Thoracic aorta endothelial cell (primary cell): ENCODE measurements around the gene DBNL.

DNA sequence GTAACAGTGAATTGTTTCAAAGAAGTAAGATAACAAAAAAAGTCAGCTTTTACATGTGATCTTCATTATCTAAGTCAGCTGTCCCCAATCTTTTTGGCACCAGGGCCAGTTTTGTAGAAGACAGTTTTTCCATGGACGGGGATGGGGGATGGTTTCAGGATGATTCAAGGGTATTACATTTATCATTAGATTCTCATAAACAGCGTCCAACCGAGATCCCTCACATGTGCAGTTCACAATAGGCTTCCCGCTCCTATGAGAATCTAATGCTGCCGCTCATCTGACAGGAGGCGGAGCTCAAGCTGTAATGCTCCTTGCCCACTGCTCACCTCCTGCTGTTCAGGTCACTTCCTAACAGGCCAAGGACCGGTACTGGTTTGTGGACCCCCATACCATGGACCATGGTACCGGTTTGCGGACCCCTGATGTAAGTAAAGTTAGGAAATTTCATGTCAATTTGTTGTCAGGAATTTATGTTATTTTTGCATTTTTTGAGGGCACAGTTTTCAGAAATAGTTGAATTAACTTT lies 607.5 kb downstream of the SUGCT start:
- CAGE, long polyA plus RNA = no peak

DNA sequence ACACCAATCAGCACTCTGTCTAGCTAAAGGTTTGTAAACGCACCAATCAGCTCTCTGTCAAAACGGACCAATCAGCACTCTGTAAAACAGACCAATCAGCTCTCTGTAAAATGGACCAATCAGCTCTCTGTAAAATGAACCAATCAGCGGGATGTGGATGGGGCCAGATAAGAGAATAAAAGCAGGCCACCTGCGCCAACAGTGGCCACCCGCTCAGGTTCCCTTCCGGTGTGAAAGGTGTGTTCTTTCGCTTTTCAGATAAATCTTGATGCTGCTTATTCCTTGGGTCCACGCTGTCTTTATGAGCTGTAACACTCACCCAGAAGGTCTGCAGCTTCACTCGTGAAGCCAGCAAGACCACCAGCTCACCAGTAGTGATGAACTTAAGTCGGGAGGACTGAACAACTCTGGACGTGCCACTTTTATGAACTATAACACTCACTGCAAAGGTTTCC lies 763.0 kb downstream of the SUGCT start:
- CAGE, long polyA plus RNA = no peak

DNA sequence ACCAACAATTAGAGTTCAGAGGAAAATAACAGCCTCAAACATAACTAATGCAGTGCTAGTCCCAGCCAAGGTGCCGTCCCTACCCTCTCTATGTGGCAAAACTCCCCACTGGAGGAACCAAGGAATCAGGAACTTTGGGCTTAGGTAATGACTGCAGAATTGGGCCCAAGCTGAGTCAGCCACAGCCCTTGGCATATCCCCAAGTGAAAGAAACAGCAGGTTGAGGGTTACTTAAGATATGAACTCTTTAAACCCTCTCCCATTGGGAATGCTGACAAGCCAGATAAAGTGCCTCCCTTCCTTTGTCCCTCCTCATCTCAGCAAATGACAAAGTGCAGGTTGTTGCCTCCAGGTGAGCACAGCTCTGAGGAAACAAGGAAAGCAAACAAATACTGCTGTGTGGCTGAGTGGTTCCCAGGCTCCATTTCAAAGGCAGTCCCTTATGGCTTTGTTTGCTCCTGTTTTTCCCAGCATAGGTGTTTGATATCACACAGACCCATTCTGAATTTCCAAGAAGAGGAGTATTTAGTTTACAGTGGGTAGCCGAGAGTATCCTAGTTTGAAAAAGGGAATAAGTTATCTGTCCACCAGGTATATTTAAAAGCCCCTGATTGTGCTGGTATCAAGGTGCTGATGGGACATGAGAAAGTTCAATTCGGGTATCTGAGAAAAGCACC lies 643.5 kb downstream of the INHBA start:
- CAGE, long polyA plus RNA = no peak

DNA sequence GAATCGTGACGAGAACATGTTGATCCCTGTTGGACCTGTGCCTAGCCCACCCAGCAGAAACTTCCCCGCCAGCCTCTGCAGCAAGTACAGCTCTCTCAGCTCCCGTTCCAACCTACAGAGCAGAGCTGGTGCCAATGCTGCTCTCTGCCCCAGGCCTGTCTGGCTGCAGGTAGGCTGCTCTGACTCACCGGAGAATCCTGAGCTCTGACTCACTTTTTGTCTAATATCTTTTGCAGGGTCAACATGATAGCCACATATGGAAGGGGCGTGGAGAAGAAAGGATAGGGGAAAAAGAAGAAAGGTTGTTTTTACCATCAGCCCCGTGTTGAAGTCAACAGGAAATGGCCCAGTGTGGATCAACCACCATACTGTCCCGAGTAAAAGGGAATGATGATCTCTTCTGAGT lies 595.3 kb downstream of the INHBA start:
- CAGE, long polyA plus RNA = no peak

DNA sequence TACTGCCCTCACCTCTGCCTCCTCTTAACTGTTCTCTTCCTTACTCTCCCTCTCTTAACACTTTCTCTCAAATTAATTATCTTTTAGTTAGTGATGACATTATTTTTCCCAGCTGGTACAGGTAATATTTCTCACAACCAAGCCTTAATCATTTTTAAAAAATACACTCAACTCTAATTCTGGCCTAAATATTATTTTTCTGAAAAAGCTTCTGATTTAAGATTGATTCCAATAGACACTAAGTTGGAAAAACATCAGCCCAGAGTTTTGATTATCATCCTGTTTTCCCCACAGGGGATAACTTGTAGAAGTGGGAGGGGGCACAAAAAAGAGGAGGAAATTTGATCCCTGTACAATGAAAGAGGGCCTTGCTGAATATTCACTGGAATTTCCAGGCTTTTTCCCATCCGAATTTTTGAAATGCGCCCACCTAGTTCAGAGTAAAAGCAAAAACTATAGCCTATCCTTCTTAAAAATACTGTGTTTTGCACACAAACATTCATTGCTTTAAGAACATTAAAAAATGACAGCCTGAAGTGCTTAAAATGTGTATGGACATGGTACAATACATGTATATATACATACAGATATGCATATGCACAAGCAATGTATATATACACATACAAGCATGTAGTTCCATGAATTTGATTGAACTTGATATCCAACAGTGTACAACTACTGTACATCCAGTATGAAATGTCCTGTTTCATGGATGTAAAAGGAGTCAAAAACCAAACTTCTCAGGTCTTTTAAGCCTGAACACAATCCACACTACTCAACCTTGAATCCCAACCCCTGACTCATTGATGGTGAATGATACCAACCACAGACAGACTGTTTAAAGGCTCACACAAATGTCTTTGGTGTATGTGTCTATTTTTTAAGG lies 15.0 kb downstream of the INHBA start:
- CAGE, long polyA plus RNA = no peak

DNA sequence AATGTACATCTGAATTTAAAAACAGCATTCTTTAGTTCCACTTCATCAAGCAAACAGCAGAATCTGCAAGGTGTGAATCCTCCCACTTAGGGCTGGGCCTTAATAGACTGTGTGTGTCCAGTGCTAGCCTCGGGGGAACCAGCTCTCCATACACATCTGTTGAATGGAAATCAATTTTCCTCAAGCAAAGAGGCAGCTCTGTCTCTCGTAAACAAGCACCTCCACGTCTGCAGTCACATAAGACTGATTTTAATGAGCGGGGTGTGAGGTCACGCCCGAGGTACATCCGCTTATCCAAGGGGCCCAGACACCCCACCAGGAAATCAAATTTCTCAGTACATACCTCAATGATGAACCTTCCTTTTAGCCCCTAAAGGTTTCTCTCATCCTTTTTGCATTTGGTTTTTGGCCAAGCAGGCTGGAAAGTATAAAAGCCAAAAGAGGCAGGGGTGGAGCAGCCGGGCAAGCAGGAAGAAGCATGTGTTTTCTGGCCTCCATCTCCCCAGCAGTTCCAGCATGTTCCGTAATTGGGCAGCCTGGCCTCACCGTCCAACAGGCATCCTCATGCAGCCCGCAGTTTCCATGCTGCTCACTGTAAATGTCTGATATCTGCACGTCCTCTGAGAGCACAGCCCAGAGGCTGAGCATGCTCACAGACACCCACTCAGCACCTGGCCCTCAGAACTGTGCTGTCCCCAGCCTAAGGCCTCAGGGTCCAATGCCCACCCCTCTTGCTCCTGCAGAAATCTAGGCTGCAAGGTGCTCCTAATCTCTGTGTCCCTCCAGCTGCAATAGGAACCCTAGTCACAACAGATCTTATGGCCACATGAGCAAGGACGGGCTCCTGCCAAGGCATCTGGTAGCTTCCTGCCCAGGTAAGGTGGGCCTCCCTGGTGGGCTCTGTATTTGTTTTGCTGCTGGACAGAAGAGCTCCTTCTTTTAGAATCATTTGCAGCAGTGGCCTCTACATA lies 131.1 kb downstream of the GLI3 start:
- CAGE, long polyA plus RNA = no peak

- CAGE, long polyA plus RNA = no peak
Measured at GRCh38 chr7:42198309-42198640, 38.7 kb downstream of the GLI3 start.

GRCh38 chr7:43059344-43059671 lies 53.1 kb upstream of the HECW1 start:
- CAGE, long polyA plus RNA = no peak

DNA sequence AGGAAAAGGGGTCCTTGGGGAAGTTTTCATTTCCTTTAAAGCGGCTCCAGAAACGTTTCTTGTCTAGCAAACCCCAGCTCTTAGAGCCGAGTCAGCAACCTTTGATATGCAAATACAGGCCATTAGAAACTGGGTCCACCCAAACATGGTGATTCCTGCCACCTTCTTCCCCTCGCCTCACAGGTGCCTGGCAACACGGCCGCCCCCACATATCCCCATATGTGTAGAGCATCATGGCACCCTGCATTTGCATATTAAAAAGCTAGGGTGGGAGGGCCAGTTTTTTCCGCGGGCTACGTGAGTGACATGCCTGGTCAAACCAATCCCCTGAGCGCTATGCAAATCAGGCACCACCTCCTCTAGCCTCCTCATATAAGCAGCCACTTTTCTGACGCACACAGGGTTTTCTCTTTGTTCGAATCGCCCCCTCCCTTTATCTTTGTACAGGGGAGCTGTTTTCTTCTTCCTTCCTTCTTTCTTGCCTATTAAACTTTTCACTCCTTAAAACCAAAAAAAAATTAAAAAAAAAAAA lies 60.0 kb downstream of the COA1 start:
- CAGE, long polyA plus RNA = no peak

DNA sequence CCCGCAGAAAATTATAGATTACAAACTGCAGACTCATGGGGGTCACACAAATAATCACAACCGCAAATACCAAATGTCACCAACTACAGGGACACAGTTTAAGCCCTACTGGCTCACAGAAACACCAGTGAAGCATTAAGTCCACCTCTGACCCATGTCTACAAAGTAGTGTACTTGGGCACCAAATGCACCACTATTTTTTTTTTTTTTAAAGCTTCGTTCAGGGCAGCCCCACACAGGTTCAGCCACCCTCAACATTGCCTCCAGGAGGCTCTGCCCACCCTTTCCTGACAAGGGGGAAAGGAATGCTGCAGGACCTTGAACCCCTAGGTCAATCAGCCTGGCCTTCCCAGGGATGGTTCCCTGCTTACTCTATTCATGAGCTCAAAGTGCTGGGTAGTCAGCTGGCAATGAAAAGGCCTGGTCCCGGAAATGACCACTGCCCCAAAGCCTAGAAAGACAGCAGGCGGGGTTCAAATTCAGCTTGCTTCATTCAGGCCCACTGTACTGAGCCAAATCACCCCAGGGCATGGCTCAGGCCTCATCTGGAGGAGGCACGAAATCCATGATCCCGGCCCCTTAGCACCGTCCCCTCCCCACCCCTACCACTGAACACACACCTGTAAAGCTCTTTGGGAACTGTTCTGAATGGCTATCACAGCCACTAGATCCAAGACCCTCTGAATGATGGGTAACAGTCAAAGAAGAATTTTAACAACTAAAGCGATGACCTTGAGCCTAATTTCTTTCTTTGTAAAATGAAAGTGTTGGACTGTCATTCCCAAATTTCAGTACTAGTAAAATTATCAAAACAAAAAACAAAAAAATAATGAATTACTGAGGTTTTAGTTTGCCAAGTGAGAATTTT lies 1.2 kb downstream of the URGCP start:
- CAGE, long polyA plus RNA = no peak

DNA sequence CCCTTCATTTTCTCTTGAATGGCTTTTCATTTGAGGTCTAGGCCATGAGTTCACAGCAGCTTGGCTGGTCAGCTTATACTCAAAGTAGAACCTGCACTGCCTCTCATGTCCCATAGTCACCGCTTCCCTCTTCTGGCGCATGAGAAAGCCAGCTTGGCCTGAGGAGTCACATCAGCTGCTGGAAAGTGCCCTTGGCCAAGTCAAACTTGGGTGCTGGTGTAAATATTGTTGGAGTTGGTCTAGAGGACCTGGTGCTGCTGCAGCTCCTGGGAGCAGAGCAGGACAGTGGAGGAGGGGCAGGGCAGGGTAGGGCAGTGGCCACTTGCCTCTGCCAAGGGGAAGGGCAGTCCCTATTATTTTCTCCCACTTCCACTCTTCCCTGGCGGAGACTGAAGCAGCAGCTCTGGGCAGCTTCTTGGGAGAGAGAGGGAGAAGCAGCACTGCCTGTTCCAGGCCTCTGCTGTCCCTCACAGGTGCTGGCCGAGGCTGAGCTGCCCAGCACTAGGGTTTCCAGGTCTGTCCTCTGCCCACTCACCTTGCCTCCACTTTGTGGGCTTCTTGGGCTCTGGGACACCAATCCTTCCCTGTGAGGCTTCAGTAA lies 12.8 kb downstream of the UBE2D4 start:
- CAGE, long polyA plus RNA = no peak

DNA sequence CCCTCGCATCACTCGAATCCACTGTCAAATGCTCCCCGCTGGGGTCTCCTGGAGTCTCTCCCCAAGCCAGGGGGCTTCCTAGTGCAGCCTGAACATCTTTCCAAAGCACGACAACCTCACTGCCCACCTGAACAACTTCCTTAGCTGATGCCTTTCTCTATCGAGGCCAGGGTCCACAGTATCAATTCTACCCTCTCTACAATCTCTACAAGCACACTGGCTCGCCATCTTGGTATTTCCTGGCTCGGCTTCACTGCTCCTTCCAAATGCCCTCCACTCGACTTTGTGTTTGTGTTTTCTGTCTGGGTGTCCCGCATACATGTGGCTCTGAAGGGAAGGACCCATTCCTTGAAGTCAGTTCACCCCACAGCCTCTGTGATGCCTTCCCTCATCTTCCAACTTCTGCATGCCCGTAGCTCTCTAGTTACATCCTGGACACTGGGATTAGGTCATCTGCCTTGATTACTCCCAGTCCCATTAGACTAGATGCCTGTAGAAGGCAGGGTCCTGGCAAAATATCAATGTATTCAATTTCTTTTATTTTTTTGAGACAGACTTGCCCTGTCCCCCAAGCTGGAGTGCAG lies 8.3 kb downstream of the SPDYE1 start:
- CAGE, long polyA plus RNA = no peak

DNA sequence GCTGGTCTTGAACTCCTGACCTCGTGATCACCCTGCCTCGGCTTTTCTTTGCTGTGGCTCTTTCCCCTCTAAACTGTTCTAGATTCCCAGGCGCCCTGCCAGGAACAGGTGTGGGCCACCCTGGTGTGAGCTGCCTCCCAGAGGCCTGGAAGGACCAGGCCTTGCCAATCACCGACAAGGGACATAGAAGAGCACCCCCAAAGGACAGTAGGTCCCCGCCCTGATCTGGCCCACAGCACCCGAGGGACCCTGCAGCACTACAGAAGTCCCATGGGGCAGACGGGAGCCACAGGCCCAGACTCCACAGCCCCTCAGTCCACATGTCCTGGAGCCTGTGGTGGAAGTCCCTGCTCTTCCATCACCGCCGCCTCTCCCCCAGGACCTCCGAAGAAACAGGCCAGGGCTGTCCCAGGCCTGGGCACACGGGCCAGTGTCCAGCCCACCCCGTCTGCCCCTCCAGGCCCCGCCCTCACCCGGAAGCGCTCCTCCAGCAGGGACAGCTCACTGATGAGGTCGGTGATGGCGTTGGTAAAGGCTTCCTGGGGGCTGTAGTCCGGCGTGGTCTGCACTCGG lies 16.5 kb downstream of the SPDYE1 start:
- CAGE, long polyA plus RNA = no peak

- CAGE, long polyA plus RNA = no peak
Measured at GRCh38 chr7:44044332-44044834, at the start of gene DBNL. DBNL (plus strand) TSS chr7:44044702.

- CAGE, long polyA plus RNA = no peak
Measured at GRCh38 chr7:44059925-44060428, 5.4 kb downstream of the PGAM2 start.

- CAGE, long polyA plus RNA = no peak
Measured at GRCh38 chr7:44068611-44069431, 3.5 kb upstream of the PGAM2 start.

- CAGE, long polyA plus RNA = no peak
Measured at GRCh38 chr7:44073370-44074406, 8.3 kb upstream of the PGAM2 start.

DNA sequence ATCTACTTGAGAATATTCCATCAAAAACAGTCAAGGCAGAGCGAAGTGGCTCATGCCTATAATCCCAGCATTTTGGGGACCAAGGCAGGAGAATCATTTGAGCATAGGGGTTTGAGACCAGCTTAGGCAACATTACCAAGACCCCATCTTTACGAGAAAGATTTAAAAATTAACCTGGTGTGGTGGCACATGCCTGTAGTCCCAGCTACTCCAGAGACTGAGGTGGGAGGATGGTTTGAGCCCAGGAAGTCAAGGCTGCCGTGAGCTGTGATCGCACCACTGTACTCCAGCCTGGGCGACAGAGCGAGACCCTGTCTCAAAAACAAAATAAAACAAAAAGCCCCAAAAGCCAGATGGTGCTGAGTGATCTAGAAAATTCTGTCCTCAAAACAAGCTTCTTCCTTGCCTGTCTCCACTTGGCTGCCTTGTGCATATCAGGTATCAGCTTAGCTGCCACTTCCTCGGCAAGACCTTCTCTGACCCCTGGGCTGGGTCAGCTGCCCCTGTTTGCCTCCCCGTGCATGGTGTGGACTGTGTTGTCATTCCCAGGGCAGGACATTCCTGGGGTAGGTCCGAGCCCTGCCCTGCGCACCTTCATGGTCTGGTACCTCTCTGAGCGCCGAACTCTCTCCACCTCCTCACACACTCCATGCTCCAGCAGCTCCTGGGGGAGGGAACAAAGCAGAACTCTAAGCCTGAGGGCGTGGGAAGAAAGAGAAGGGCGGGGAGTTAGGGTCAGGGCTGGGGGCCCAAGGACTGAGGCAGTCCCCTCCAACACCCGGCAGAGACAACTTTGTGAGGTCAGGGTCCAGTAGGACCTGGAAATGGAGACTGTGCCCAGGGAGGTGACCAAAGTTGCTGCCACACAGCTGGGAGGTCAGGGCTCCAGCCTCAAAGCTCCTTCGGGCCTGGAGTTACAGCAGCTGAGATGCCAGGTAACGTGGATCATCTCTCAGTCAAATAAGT lies 3.9 kb downstream of the POLM start:
- CAGE, long polyA plus RNA = no peak

DNA sequence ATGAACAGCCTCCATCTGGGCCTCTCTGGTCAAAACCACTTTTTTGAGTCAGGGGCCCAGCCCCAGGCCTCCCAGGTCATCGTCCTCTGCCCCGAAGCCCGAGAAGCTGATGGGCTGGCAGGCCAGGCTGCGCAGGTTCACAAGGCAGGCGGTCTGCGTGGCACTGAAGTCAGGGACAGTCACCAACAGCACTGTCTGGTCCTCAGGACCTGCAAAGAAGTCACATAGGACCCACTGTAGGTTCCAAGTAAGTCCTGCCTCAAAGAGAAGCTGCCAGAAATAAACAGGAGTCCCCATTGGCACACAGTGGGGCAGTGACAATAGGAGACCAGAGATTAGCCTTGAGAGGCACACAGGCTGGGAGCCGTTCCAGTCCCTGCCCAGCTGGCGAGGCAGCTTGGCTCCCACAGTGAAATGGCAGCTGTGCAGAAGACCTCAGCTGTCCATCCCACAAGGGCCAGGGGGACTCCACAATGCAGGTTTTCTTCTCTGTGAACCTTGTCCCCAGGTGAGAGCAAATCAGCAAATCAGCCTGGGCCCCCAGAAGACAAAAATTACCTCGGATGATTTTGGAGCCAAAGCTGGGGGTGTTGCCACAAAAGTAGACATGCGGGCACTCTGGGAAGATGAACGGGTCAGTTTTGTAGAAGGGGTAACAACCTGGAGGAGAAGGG lies 8.5 kb downstream of the POLD2 start:
- CAGE, long polyA plus RNA = no peak

DNA sequence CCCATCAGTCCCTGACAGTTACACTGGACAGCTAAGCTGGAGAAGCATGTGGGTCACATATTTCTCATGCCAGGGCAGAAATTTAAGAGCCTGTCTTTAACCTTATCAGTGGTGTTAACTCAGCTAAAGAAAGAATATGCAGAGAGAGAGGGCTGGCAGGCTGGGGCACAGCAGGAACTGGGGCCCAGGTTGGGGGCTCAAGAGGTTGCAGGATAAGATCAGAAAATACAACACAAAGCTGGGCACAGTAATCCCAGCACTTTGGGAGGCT lies 8.8 kb upstream of the POLD2 start:
- CAGE, long polyA plus RNA = no peak